Epithelial cell of proximal tubule (primary cell): ENCODE measurements around a stretch of chr3.

DNA sequence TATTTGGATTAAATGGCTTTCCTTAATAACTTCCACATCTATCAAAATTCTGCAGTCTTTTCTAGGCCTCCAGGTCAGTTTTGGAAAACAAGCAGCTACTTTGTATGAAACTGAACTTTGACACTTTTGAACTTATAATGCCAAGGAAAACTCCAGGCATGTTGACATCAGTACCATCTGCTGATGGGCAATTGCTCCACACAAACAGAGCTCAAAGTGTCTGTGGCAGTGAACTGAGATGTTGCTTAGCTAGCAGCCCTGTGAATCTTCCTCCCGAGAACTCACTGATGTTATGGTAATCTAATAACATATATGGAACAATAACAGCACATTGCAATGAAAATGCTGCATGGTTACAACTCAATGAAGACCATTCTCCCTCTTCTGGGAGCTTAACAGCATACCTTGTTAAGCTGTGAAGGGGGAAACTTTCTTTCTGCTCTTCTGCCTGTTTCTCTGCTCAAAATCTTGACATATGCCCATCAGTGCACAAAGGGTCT, 250.1 kb downstream of the THRB start:
- RAMPAGE, long total RNA: no peak
- RRBS: no CpG with 5 or more reads among the region's 1 CpG

DNA sequence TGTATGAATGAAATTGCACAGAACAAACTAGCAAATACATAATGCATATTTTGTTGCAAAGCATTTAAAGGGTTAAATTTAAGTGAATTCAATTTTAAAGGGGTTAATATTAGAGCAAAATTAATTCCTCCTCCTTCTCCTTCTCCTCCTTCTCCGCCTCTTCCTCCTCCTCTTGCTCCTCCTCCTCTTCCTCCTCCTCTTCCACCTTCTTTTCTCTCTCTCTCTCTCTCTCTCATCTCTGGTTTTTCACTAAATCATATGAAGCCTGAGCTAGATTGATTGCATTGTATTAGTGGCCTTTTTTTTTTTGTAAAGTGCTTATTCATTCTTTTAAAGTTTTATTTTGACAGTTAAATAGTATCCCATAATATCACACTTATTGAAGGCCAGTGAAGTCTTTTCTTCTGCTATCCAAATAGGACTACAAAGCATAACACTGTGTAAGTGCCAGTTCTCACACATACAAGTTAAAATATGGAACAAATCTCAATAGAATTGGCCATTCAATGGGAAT, 154.4 kb downstream of the THRB start:
- RAMPAGE, long total RNA: no peak
- RRBS: no CpG with 5 or more reads among the region's 1 CpG

DNA sequence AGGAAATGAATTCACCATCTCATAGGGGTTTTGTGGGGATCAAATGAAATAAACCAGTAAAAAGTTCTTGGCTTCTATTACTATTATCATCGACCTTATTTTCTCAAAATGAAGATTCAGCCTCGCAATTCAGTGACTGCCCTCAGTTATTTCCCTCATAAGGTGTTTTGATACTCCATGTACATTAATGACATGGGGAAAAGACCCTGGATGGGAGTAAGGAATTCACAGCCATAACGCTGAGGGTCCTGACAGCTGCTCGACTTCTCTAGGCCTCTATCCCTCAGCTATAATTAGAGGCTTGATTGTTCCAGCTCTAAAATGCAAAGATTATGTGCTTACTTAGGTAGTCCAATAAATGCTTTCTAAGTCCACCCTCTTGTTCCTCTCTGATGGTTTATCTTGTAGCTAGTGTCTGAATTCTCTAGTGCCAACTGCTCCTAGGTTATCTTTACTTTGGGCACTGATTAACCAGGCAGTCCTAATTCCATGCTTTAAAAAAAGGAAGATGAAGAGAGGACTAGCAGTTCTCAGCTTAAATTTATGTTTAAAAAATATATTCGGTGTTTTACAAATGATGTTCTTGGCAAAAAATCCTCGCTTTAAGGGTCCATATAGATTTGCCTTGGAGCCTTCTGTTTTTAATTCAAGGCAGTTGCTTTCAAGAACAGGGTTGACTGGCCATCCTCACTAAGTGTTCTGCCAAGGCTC, 60.8 kb downstream of the THRB start:
- RAMPAGE, long total RNA: no peak
- RRBS: no CpG with 5 or more reads among the region's 6 CpGs

DNA sequence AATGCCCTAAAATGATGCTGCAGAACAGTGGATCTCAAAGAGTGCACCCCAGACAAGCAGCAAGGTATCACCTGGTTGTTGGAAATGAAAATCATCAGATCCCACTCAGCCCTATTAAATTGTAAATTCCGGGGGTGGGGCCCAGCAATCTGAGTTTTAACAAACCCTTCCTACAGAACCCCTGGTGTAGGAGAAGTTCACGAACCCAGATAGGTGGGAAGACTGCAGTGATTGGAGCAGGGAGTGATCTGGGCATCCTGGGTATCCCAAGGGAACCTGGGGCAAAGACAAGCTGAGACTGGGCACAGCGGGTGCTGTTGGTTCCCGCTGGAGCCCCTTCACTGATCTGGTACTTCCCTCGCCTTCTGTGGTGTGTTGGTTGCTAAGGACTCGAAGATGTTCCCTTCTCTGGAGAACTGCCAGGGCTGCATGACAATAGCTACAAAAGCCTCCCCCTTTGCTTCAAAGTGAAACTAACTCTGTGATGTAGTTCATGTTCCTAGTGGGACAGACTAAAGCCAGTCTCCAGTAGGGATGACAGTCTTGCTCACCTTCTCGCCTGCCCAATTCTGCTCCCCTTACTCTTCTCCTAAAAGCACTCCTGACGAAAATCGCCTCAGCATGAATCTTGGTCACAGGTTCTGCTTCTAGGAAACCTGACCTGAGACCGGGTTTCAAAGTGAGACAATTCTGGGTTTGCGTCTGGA, 24.5 kb upstream of the THRB start:
- RAMPAGE, long total RNA: no peak
- RRBS: no CpG with 5 or more reads among the region's 11 CpGs

- RAMPAGE, long total RNA: no peak
- RRBS: no CpG with 5 or more reads among the region's 1 CpG
Observed at GRCh38 chr3:25474072-25474487, 46.0 kb downstream of the RARB start.

DNA sequence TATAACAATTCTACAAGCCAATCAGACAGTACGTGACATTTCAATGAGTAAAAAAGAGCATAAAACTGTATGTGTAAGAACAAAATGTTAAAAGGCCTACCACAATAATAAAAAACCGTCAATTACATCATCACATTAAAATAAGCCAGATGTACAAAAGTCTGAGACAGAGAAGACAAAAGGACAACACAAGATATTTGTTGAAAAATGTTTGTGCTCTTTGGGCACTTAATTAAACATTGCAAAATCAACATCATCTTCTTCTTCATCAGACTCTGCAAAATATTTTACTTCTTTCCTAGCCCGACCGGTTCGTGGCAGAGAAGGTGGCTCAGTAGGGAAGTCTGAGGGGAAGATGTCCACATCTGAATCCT, 66.6 kb downstream of the TOP2B start:
- RAMPAGE, long total RNA: no peak
- RRBS: no CpG with 5 or more reads among the region's 5 CpGs

DNA sequence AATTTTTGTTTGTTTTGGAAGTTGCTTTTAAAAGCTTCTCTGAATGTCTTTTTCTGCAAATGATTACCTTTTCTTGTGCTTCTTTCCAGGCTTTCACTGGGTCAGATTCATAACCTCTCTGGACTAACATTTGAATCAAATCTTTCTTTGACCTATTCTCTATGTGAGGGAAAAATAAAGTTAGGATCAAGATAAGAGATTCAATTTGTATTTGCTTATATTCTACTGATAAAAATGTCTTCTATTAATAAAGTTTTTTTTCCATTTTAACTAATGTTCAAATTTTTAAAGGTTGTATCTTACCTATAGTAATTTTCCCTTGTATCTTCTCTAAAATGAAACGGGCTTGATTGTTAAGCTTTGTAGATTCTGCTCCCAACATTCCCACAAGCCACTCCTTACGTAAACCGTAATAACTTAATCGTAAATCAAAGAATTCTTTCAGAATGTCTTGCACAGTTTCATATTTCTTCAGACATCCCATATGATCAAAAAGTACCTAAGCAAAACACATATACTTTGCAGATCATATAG, 46.3 kb downstream of the TOP2B start:
- RAMPAGE, long total RNA: no peak
- RRBS: no CpG with 5 or more reads among the region's 4 CpGs

DNA sequence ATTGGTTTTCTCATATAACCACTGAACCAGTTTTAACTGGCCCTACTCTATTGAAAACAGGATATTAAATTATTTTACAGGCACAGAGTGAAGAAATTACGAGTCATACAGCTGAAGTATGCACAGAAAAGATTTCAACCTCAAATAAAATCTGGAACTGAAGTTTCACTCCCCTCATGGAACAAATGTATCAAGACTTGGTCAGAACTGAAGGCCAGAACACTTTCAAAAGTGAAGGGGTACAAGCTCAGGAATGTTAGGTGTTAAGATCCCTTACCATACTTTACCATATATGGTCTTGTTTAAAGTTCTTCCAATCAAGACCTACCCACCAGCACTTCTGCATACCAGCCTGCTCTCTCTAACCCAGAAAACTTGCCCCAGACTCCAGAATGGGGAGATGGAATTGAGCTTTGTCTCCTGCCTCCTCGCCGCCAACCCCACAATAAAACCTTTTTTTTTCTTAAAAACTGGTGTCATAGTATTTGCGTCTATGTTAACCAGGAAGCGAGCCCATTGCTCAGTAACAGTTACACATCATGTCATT, 59.8 kb downstream of the OXSM start:
- RAMPAGE, long total RNA: no peak
- RRBS: no CpG with 5 or more reads among the region's 5 CpGs

DNA sequence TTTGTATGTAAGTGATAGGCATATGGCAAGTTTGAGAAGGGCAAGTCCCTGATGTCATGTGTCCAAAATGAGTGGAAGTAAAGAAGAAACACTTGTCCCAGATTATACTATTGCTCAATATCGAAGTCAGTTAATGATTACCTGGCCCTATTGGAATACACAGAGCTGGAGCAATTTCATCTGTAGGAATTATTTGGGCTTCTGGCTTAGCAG, 183.6 kb upstream of the LRRC3B start:
- RAMPAGE, long total RNA: no peak
- RRBS: no CpG with 5 or more reads among the region's 1 CpG

DNA sequence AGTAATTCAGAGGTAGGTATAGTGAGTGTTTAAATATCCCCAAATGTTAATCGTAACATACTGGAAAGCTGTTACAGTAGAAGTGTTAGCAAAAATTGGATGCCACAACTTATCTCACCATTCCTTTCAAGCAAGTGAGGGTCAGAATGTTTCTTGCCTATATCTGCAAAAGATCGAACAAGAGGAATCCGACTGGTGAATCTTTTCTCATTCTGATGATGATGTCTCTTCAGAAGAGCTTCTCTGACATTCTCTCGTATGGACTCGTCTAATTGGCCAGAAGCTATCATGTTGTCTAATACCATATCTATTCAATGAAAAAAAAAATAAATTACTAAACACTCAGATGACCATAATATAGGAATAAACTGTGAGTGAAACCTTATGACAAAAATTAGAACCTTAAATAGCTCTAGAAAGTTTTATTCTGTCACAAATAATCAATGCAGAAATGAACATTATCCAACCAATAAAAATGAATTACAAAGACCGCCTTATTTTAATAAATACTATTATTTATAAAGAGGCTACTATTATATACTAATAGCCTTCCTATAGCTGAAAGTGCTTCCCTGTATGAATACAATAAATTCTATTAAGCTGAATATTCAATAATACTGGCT, 50.3 kb downstream of the SLC4A7 start:
- RAMPAGE, long total RNA: no peak
- RRBS: no CpG with 5 or more reads among the region's 6 CpGs

GRCh38 chr3:27632501-27633681, 89.2 kb downstream of the EOMES start:
- RAMPAGE, long total RNA: no peak
- RRBS: 1% methylated on average over 9 of the region's 75 CpGs

GRCh38 chr3:27719310-27719761, 2.8 kb downstream of the EOMES start:
- RAMPAGE, long total RNA: no peak
- RRBS: no CpG with 5 or more reads among the region's 4 CpGs

DNA sequence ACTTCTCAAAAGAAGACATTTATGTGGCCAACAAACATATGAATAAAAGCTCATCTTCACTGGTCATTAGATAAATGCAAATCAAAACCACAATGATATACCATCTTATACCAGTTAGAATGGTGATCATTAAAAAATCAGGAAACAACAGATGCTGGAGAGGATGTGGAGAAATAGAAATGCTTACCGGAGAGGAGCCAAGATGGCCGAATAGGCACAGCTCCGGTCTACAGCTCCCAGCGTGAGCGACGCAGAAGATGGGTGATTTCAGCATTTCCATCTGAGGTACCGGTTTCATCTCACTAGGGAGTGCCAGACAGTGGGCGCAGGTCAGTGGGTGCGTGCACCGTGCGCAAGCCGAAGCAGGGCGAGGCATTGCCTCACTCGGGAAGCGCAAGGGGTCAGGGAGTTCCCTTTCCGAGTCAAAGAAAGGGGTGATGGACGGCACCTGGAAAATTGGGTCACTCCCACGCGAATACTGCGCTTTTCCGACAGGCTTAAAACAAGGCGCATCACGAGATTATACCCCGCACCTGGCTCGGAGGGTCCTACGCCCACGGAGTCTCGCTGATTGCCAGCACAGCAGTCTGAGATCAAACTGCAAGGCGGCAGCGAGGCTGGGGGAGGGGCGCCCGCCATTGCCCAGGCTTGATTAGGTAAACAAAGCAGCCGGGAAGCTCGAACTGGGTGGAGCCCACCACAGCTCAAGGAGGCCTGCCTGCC, 182.2 kb upstream of the CMC1 start:
- RAMPAGE, long total RNA: no peak
- RRBS: no CpG with 5 or more reads among the region's 34 CpGs

DNA sequence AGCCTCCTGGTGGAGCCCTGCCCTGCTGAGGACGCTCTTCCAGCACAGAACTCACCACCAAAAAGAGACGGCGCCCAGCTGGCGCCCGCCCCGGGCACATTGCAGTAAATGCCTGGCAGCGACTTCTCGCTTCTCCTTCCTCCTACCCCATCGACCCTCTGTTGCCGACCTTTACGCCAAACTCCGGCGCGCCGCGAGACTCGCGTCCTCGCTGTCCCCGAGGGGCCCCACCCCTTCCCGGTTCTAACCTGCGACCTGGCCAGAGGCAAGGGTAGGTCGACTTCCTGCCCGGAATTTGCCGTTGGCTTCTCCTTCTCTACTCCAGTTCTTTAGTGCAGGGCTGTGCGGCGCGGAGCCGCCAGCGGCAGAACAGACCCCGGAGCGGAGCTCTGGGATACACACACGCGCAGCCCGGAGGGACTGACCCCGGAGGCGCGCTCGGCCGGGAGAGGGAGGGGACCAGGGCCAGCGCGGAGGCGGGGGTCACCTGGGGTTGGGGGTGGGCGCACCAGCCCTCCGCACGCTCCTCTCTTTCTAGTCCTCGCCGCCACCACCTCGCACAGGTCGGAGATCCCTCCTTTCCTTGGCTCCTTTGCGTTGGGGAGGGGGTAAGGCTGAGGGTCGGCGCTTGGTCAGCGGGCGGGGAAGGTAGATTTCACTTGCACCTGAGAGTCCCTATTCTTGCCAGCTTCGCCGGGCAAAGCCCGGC, 226.6 kb upstream of the AZI2 start:
- RAMPAGE, long total RNA: no peak
- RRBS: 3% methylated on average over 26 of the region's 58 CpGs

GRCh38 chr3:29286228-29287343, 5.7 kb downstream of the RBMS3 start:
- RAMPAGE, long total RNA: no peak
- RRBS: no CpG with 5 or more reads among the region's 6 CpGs

DNA sequence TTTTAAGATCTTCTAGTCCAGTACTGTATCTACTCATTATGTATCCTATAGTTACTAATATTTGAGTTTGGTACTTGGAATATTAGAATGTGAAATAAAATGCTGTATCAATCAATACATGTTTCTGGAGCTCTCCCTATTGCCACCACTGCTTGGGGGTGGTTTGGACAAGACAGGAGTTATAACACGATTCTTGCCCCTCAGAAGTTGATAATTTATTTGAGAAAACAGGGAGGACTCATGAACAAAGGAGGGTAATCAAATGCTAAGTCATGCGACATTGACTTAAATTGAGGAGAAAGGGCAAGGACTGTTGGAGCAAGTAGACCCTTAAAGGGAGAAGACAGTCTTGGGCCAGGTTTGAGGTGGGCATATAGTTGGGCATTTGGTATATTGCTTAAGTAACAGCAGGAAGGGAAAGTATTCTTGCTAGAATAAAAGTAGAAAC, 17.9 kb downstream of the RBMS3 start:
- RAMPAGE, long total RNA: no peak
- RRBS: no CpG with 5 or more reads among the region's 2 CpGs

GRCh38 chr3:29372862-29374093, 92.4 kb downstream of the RBMS3 start:
- RAMPAGE, long total RNA: no peak
- RRBS: no CpG with 5 or more reads among the region's 4 CpGs

GRCh38 chr3:29618753-29619379, 338.0 kb downstream of the RBMS3 start:
- RAMPAGE, long total RNA: no peak
- RRBS: no CpG with 5 or more reads among the region's 6 CpGs

- RAMPAGE, long total RNA: no peak
- RRBS: no CpG with 5 or more reads among the region's 1 CpG
Observed at GRCh38 chr3:29693800-29694331, 413.0 kb downstream of the RBMS3 start.

- RAMPAGE, long total RNA: no peak
- RRBS: no CpG with 5 or more reads among the region's 2 CpGs
Observed at GRCh38 chr3:30227913-30228372, 378.5 kb upstream of the TGFBR2 start.